H1 (cell line): ENCODE measurements around the gene RPRD1A.

- RRBS, result no CpG with 5 or more reads among the region's 12 CpGs
CAGE:
- cytosol, long polyA plus RNA, result no peak
- long polyA plus RNA, result no peak
- nucleus, long polyA plus RNA, result no peak
These were observed 29.2 kb downstream of the INO80C start for GRCh38 chr18:35468404-35469176.

- RRBS, result no CpG with 5 or more reads among the region's 8 CpGs
CAGE:
- cytosol, long polyA plus RNA, result no peak
- long polyA plus RNA, result no peak
- nucleus, long polyA plus RNA, result no peak
These were observed 7.8 kb downstream of the INO80C start for GRCh38 chr18:35489725-35490521.

DNA sequence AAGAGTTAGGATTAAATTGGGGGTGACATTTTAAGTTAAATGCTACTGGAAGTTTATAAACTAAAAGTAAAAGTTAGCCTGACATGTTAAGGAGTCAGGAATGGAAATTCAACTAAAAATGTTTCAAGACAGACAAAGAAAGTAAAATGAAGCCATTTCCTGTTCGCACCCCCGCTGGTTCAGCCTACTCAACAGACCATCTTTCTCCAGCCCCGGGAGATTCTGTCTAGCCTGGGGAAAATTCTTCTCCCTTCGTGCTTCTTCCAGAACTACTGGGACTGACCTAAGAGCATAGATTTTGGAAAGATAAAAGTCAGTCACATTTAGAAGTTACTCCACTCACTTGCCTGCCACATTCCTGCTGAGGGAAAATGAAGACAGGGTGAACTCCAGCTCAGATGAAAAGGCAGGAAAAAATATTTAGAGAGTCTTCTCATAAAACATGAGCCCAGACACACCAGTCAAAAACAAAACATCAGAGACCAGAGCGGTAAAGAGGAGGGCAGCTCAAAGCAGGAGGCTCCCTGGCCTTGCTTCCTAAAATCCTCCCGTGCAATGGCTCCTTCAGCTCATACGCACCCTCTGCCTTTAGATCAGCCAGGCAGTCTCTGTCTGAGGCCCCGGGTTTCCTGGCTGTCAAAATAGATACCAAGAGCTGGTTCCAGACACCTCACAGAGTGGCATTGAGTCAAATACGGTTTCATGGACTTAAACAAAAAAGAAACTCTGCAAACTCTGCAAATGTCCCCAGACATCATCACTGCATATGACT lies 18.1 kb upstream of the INO80C start:
- RRBS, result no CpG with 5 or more reads among the region's 9 CpGs
CAGE:
- cytosol, long polyA plus RNA, result no peak
- long polyA plus RNA, result no peak
- nucleus, long polyA plus RNA, result no peak

DNA sequence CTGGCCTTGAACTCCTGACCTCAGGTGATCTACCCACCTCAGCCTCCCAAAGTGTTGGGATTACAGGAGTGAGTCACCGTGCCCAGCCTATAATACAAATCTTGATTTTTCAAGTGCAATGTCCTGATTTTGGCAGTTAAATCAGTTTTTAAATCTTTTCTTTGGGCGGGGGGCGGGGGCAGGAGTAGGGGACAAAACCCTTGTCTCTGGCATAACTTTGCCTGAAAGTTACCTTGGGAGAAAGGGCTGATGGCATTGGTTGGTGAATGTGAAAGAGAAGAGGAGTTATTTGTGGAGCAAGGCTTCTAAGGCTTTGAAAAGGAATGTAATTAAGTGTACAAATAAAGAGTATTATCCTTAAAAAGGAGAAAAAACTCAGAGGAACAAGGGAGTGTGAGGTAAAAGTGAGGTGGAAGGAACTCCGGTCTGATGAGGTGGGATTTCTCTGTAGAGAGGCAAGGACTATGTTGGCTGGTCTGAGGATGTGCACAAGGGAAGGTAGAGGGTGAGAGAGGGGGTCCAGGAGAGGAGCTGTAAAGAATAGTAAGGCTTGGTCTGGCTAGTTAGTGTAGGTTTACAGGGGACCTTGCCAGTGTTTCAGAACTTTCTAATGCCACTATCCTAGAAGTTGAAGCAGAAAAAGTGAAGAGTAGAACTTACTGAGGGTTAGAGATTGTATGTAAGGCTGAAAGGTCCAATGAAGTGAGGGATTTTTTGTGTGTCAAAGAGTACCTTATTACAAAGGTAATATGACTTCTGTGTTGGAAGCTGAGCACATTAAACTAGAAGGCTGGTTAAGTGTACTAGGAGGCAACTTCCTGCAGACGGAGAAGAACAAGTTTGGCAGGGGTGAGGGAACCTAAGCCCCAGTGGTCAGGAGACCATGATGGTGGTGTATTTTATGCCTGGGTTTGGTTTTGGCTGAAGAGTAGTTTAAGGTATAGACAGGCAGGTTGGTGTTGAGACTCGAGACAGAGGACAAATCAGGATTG lies 12.7 kb downstream of the GALNT1 start:
- RRBS, result no CpG with 5 or more reads among the region's 6 CpGs
CAGE:
- cytosol, long polyA plus RNA, result no peak
- long polyA plus RNA, result no peak
- nucleus, long polyA plus RNA, result no peak

DNA sequence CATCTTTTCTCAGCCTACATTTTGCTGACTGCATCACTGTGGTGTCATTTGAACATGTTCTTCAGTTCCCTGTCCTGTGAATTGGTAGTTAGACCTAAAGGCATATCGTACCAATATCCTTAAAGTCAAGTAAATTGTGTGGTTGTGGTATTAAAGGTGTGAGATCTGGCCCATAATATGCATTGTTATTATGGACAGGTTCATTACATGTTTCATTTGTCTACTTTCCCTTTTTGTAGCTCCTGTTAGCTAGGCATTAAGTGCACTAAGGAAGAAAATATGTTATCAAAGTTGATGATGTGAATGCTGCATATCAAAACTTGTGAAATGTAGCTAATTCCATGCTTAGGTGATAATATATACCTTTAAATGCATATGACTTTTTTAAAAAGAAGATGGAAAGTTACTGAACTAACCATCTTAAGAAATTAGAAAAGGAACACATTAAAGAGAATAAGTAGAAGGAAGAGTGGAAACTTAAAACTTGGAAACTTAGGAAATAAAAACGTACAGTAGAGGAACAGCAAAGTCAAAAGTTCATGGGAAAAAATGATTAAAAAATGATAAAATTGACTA lies 86.3 kb downstream of the GALNT1 start:
- RRBS, result no CpG with 5 or more reads among the region's 2 CpGs
CAGE:
- cytosol, long polyA plus RNA, result no peak
- long polyA plus RNA, result no peak
- nucleus, long polyA plus RNA, result no peak

- RRBS, result no CpG with 5 or more reads among the region's 3 CpGs
CAGE:
- cytosol, long polyA plus RNA, result no peak
- long polyA plus RNA, result no peak
- nucleus, long polyA plus RNA, result no peak
These were observed 101.8 kb downstream of the GALNT1 start for GRCh38 chr18:35683294-35683752.

GRCh38 chr18:35770297-35770557 lies 188.7 kb downstream of the GALNT1 start:
- RRBS, result no CpG with 5 or more reads among the region's 2 CpGs
CAGE:
- cytosol, long polyA plus RNA, result no peak
- long polyA plus RNA, result no peak
- nucleus, long polyA plus RNA, result no peak

- RRBS, result 0% methylated on average over 1 of the region's 21 CpGs
CAGE:
- cytosol, long polyA plus RNA, result no peak
- long polyA plus RNA, result no peak
- nucleus, long polyA plus RNA, result no peak
These were observed 339 bp downstream of the C18orf21 start for GRCh38 chr18:35972783-35973252.

DNA sequence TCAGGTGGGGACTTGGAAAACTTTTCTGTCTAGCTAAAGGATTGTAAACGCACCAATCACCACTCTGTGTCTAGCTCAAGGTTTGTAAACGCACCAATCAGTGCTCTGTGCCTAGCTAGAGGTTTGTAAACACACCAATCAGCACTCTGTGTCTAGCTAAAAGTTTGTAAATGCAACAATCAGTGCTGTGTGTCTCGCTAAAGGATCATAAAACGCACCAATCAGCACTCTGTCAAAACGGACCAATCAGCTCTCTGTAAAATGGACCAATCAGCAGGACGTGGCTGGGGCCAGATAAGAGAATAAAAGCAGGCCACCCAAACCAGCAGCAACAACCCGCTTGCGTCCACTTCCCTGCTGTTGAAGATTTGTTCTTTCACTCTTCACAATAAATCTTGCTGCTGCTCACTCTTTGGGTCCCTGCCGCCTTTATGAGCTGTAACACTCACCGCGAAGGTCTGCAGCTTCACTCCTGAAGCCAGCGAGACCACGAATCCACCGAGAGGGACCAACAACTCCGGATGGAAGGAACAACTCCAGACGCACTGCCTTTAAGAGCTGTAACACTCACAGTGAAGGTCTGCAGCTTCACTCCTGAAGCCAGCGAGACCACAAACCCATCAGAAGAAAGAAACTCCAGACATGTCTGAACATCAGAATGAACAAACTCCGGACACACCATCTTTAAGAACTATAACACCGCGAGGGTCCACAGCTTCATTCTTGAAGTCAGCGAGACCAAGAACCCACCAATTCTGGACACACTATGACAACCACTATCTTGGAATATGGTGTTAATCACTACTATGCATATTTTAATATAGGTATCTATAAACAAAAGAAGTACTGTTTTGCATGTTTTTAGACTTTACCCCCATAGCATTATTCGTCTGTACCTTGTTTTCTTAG lies 2.7 kb downstream of the RPRD1A start:
- RRBS, result no CpG with 5 or more reads among the region's 22 CpGs
CAGE:
- cytosol, long polyA plus RNA, result no peak
- long polyA plus RNA, result no peak
- nucleus, long polyA plus RNA, result no peak

DNA sequence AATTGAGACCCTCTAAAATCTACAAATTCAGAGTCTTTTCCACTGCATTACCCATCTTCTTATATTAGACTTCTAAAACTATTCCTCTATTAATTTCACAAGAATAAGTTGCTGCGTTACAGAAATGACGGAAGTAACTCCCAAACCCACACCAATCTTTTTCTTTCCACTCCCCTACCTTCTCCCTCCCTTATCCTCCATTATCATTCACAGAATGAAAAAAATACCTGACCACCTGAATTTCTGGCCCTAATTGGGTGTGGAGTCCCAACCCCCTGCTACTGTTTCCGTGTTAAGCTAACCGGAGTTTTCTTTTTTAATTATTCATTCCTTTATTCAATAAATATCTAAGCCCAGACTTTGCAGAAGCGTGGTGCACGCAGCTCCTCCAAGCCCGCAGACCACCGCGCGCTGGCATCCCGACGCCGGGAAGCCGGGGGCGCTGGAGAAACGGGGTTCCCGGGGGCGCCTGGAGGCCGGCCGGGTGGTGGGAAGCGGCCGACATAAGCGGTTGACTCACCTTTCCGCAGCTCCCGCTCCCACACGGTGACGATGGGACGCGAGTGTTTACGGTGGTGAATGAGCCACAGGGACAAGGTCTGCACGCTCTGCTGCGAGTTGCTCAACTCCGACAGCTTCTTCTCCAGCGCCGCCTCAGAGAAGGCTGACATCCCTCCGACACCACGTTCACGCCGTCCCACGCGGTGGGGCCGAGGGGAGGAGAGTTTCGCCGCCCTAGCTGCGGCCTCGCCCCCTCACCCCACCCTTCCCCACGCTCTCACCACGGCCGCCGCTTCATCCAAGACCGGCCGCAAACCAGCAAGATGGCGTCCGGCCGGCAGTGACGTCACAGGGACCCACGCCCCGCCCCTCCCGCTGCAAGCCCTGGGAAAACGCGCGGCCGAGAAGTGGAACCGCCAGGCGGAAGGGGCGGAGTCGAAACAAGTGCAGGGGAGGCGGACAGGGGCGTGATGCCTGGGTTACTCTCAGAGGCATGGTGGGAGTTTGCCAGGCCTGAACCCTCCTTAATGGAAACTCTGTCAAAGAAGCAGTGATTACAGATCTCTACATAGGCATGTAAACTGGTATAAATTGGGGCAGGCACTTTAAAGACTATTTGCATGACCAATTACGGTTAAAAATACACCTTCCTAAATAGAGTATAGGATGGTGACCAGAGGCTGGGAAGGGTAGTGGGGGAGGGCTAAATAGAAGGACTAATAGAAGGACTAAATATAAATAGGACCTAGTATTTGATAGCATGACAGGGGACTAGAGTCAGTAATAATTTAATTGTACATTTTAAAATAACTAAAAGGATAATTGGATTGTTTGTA lies at the start of gene RPRD1A:
Gene RPRD1A, minus strand, starts transcription at position 826 of the 1,337 bp plus-strand sequence.
- RRBS, result no CpG with 5 or more reads among the region's 70 CpGs
CAGE:
- cytosol, long polyA plus RNA, result start-site peak on the minus strand centred at position 788 of the sequence, 73 bp wide, 509 reads
- long polyA plus RNA, result start-site peak on the minus strand centred at position 789 of the sequence, 75 bp wide, 133 and 375 reads in 2 replicates
- nucleus, long polyA plus RNA, result start-site peak on the minus strand centred at position 788 of the sequence, 73 bp wide, 490 reads

DNA sequence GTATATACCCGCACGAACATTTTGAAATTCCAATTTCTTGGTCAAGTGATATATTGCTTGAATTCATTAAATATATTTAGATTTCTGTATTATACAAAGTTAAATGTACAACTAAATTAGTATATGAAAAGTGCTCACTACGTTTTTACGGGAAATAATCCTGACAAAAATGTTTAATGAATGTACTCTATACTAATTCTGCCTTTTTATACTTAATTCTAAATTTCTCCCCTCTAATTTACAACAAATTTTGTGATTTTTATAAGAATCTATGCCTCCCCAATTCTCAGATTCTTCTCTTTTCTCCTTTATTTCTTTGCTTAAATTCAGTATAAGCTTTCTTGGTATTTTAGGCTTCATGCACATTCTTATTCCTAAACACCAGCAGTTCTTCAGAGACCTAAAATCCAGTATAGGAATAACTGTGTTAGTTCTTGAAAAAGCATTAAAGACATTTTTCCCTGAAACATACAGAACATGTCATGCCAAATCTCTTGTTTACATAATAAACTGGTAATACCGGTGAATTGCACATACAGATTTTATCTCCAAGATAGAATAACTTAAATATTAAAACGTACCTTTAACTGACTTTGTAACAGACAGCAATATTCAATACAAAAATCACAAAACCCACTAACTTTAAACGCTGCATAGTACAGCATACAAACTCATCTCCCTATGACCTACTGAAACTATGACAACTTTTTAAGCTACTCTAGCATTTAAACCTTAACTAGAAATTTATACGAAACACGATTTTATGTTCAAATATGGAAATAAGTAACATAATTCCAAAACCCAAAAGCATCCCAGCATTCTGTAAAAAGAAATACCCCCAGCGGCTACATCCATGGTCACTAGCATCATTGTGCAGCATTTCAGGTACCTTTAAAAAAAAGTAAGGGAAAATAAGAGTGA lies 20.0 kb downstream of the SLC39A6 start:
- RRBS, result no CpG with 5 or more reads among the region's 10 CpGs
CAGE:
- cytosol, long polyA plus RNA, result no peak
- long polyA plus RNA, result no peak
- nucleus, long polyA plus RNA, result start-site peak on the minus strand centred at position 663 of the sequence, 52 bp wide, 21 reads; start-site peak on the minus strand centred at position 849 of the sequence, 22 bp wide, 21 reads

DNA sequence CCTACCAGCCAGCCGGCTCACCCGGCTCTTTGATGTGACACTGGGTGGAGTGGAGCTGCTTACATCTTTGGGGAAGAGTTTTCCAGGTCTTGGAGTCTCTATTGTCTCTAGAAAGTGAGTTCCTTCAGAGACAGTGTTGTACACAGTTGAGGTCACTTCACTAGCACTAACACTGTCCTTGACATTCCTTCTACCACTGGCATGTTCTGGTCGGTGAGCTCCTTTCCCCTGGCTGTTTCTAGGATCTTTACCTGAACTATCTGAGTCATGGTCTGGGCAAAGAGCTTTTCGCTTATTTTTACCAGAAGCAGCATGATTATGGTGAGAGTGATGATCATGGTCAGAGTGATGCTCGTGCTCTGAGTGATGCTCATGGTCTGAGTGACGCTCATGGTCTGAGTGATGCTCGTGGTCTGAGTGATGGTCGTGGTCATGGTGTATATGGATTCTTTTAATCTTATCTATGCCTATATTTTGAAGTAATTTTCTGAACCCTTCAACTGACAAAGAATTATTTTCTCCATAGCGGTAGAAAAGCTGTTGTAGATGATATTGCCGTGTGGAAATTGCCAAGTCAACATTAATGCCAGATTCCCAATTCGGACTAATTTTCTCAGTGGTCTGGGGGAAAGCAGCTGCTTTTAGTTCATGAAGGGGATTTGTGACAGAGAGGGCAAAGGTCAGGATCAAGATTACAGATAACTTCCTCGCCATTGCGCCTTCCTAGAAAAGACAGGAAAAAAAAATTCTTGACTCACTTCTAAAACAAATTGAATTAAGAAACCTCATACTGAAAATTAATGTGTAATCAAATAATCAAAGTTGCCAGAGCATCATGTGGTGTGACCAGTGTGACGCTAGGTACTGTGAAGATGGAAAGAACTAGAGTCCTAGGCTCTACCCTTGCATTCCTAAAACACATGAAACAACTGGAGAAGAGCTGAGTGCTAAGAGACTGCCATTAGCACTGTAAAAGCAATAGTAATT lies 2.6 kb downstream of the SLC39A6 start:
- RRBS, result no CpG with 5 or more reads among the region's 14 CpGs
CAGE:
- cytosol, long polyA plus RNA, result no peak
- long polyA plus RNA, result no peak
- nucleus, long polyA plus RNA, result no peak

DNA sequence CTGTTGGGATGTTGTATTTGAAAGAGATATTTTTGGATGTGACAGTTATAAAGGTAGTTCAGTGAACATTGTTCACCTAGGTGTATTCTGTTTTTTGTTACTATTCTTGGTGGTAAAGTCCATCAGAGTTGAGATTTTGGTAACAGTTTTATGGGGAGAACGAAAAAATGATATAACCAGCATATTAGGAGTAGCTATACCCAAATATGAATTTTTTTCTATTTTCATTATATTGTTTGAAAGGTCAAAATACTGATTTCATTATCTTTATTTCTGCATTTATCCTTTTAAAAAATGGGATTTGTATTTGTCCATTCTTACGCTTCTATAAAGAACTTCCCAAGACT lies 14.3 kb downstream of the ELP2 start:
- RRBS, result no CpG with 5 or more reads among the region's 2 CpGs
CAGE:
- cytosol, long polyA plus RNA, result no peak
- long polyA plus RNA, result no peak
- nucleus, long polyA plus RNA, result no peak

GRCh38 chr18:36157125-36157780 lies 27.6 kb downstream of the ELP2 start:
- RRBS, result no CpG with 5 or more reads among the region's 2 CpGs
CAGE:
- cytosol, long polyA plus RNA, result no peak
- long polyA plus RNA, result no peak
- nucleus, long polyA plus RNA, result no peak

GRCh38 chr18:36295886-36296311 lies 1.6 kb upstream of the FHOD3 start:
- RRBS, result no CpG with 5 or more reads among the region's 21 CpGs
CAGE:
- cytosol, long polyA plus RNA, result no peak
- long polyA plus RNA, result no peak
- nucleus, long polyA plus RNA, result no peak

GRCh38 chr18:36829318-36829626 lies 345 bp downstream of the KIAA1328 start:
- RRBS, result no CpG with 5 or more reads among the region's 10 CpGs
CAGE:
- cytosol, long polyA plus RNA, result no peak
- long polyA plus RNA, result no peak
- nucleus, long polyA plus RNA, result no peak

DNA sequence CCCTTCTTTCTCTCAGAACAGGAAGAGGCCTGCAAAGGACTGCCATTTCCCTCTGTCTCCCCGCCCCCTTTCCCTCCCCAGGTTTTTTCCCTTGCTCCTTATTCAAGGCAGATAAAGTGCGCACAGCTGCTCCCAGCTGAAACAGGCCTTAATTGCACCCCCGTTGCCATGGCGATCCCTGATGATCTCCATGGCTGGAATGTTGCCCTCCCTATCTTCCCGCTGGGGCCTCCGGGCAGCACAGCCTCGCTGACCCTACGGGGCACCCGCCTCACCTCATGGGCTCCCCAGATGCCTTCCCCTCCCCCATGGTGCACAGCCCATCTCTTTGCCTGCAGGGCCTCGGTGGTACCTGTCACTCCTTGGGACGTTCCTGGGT lies 115.2 kb downstream of the CELF4 start:
- RRBS, result no CpG with 5 or more reads among the region's 11 CpGs
CAGE:
- cytosol, long polyA plus RNA, result no peak
- long polyA plus RNA, result no peak
- nucleus, long polyA plus RNA, result no peak

- RRBS, result 2% methylated on average over 50 of the region's 92 CpGs
CAGE:
- cytosol, long polyA plus RNA, result no peak
- long polyA plus RNA, result no peak
- nucleus, long polyA plus RNA, result start-site peak on the minus strand at chr18:37485578-37485703, 9 reads
These were observed 80.2 kb downstream of the CELF4 start for GRCh38 chr18:37485146-37485985.

- RRBS, result no CpG with 5 or more reads among the region's 15 CpGs
CAGE:
- cytosol, long polyA plus RNA, result no peak
- long polyA plus RNA, result no peak
- nucleus, long polyA plus RNA, result no peak
These were observed 104.6 kb upstream of the CELF4 start for GRCh38 chr18:37670086-37670646.

- RRBS, result no CpG with 5 or more reads among the region's 1 CpG
CAGE:
- cytosol, long polyA plus RNA, result no peak
- long polyA plus RNA, result no peak
- nucleus, long polyA plus RNA, result start-site peak on the minus strand at chr18:39644728-39644765, 7 reads
These were observed 2078.9 kb upstream of the CELF4 start for GRCh38 chr18:39644440-39644903.